Gastroesophageal sphincter (tissue), 4 donors: Measurements from ENCODE around the gene SPG7.

GRCh38 chr16:89482764-89483250 is 7.6 kb downstream of the ANKRD11 start:
- PRO-cap: no peak
- RAMPAGE, long total RNA, 4 experiments: no peak in any of the 4 experiments

DNA sequence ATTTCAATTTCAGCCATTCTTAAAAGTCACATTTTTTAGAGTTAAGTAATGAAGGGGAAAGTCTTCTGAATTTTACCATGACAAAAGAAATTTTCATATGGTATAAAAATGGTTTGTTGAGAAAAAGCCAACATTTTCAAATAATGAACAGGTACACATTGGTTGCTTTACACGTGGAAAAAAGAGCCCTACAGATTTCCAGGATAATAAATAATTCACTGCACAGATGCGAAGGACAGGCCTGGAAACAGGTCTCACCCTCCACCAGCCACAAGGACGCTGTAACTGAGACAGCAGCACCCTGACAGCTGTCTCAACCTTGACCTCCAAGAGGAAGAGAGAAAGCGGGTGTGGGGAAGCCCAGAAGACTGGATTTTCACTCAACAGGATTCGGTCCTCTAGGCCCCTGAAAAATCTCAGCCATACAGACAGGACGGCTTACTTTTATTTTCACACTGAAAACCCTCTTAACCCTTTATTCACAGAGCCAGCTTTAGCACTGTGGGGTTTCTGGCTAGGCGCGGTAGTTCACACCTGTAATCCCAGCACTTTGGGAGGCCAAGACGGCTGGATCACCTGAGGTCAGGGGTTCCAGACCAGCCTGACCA is 5.6 kb downstream of the ANKRD11 start:
- PRO-cap: no peak
- RAMPAGE, long total RNA, 4 experiments: no peak in any of the 4 experiments

DNA sequence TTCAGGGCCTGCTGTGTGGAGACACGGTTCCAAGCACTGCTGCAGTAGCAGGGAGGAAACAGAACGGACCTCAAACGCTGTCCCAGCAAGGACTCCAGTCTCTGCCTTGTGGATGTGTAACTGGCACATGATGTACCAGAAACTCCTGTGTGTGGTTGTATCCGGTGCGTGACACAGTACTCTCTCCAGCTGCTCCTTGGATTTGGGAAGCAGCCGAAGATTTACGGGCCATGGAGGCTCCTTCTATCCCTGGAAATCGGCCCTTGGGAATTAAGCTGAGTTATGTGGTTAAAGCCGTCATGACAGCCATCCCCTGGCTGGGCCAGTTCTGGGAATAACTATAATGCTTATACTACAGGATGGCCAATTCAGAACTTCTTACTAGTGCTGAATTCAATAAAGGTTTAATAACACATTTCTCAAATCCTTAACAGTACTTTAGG is 8.5 kb upstream of the ANKRD11 start:
- PRO-cap: no peak
- RAMPAGE, long total RNA, 4 experiments: no peak in any of the 4 experiments

GRCh38 chr16:89505174-89505799 is 2.9 kb upstream of the SPG7 start:
- PRO-cap: bidirectional peak, plus-strand start at chr16:89505683, minus-strand start at chr16:89505406
- RAMPAGE, long total RNA, 4 experiments: no peak in any of the 4 experiments

DNA sequence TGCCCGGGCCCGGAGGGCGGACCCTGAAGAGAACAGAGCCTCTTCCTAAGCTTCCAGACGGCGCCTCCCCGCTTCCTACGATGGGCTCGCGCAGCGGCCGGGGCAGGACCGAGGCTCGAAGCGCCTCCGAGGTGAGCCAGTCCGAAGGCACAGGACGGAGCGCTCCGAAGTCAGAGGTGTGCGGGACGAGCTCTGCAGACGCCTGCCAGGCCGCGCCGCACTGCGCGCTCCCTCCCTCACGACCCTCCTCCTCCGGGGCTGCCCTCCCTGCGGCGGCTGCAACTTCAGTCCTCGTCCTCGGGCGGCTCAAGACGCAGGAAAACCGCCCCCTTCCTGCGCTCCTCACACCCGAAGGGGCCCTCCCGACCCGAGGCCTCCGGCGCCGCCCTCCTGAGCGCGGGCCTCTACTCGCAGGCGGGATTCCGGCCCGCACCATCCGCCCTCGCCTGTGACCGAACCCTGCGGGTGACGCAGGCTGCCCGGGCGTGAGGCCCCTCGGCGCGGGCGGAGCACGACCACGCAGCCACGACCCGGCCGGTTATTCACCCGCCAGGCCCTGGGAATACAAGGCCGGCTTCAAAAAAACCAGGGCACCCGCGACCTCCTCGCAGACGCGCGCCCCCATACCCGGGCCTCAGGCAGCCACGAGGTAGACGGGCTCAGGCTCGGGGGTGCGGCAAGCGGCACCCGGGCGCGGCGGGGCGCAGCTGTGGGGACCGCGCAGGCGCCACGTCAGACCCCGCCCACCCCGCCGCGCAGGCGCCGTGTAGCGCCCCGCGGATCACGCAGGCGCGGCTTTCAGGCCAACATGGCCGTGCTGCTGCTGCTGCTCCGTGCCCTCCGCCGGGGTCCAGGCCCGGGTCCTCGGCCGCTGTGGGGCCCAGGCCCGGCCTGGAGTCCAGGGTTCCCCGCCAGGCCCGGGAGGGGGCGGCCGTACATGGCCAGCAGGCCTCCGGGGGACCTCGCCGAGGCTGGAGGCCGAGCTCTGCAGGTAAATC is at the start of gene SPG7:
SPG7 (plus strand) TSS at position 794 of the 998 bp plus-strand sequence.
- PRO-cap: unidirectional peak, plus-strand start at position 71 of the sequence; bidirectional peak, plus-strand start at position 287 of the sequence, minus-strand start at position 313 of the sequence; bidirectional peak, plus-strand start at position 795 of the sequence, minus-strand start at position 711 of the sequence
- RAMPAGE, long total RNA, 4 experiments: start-site peak on the plus strand in 1 of 4 experiments, centred at position 799 of the sequence, 87 reads per replicate; start-site peak on the minus strand in 1 of 4 experiments, centred at position 698 of the sequence, 5 reads per replicate

GRCh38 chr16:89623151-89624013 is 9.9 kb downstream of the DPEP1 start:
- PRO-cap: no peak
- RAMPAGE, long total RNA, 4 experiments: no peak in any of the 4 experiments

GRCh38 chr16:89694848-89695260 is 6.7 kb downstream of the SPATA2L start:
- PRO-cap: no peak
- RAMPAGE, long total RNA, 4 experiments: no peak in any of the 4 experiments

GRCh38 chr16:89707076-89707512 is 5.6 kb upstream of the SPATA2L start:
- PRO-cap: no peak
- RAMPAGE, long total RNA, 4 experiments: no peak in any of the 4 experiments

- PRO-cap: unidirectional peak, minus-strand start at chr16:89722139; bidirectional peak, plus-strand start at chr16:89722272, minus-strand start at chr16:89722139
- RAMPAGE, long total RNA, 4 experiments: no peak in any of the 4 experiments
These were observed 661 bp downstream of the ZNF276 start for GRCh38 chr16:89721771-89722625.

DNA sequence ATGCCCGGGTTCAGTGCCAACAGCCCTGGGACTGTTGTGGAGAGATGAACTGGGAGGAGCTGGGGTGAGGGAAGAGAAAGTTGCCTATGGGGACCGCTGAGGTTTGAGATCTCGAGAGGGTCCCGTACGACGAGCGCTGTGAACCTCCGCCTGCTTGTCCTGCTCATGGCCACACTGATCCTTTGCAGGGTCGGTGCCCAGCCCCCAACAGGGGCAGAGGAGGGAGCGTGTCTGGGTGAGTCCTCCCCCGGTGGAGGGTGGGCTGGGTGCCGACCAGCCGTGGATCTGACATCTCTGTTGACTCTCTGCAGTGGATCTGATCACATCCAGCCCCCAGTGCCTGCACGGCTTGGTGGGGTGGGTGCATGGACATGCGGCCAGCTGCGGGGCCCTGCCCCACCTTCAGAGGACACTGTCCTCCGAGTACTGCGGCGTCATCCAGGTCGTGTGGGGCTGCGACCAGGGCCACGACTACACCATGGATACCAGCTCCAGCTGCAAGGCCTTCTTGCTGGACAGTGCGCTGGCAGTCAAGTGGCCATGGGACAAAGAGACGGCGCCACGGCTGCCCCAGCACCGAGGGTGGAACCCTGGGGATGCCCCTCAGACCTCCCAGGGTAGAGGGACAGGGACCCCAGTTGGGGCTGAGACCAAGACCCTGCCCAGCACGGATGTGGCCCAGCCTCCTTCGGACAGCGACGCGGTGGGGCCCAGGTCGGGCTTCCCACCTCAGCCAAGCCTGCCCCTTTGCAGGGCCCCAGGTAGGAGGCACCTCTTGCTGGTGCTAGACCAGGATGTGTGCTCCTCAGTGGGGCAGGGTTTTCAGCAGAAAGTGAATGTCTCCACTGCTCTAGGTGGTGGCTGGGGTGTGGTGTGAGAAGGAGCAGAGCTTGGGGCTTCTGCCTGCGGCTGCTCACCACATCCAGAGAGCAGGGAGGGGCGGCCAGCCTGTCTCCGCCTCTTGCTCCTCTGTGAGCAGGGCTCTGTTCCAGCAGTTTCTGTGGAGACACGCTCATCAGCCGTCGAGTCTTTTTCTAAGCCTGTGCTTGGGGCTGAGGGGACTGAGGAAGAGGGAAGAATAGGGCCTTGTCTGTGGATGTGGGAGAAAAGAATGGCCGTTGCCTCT is 2.0 kb downstream of the ZNF276 start:
- PRO-cap: no peak
- RAMPAGE, long total RNA, 4 experiments: no peak in any of the 4 experiments

GRCh38 chr16:89724077-89724822 is 2.9 kb downstream of the ZNF276 start:
- PRO-cap: no peak
- RAMPAGE, long total RNA, 4 experiments: no peak in any of the 4 experiments

GRCh38 chr16:89863769-89864814 is 9.3 kb upstream of the TCF25 start:
- PRO-cap: unidirectional peak, plus-strand start at chr16:89864165; unidirectional peak, plus-strand start at chr16:89864230
- RAMPAGE, long total RNA, 4 experiments: no peak in any of the 4 experiments

- PRO-cap: no peak
- RAMPAGE, long total RNA, 4 experiments: no peak in any of the 4 experiments
These were observed 964 bp downstream of the TCF25 start for GRCh38 chr16:89874134-89874977.

- PRO-cap: no peak
- RAMPAGE, long total RNA, 4 experiments: no peak in any of the 4 experiments
These were observed 5.6 kb upstream of the MC1R start for GRCh38 chr16:89913190-89913401.

- PRO-cap: bidirectional peak, plus-strand start at chr16:89921928, minus-strand start at chr16:89921841
- RAMPAGE, long total RNA, 4 experiments: no peak in any of the 4 experiments
These were observed 1.4 kb upstream of the TUBB3 start for GRCh38 chr16:89921654-89922239.

DNA sequence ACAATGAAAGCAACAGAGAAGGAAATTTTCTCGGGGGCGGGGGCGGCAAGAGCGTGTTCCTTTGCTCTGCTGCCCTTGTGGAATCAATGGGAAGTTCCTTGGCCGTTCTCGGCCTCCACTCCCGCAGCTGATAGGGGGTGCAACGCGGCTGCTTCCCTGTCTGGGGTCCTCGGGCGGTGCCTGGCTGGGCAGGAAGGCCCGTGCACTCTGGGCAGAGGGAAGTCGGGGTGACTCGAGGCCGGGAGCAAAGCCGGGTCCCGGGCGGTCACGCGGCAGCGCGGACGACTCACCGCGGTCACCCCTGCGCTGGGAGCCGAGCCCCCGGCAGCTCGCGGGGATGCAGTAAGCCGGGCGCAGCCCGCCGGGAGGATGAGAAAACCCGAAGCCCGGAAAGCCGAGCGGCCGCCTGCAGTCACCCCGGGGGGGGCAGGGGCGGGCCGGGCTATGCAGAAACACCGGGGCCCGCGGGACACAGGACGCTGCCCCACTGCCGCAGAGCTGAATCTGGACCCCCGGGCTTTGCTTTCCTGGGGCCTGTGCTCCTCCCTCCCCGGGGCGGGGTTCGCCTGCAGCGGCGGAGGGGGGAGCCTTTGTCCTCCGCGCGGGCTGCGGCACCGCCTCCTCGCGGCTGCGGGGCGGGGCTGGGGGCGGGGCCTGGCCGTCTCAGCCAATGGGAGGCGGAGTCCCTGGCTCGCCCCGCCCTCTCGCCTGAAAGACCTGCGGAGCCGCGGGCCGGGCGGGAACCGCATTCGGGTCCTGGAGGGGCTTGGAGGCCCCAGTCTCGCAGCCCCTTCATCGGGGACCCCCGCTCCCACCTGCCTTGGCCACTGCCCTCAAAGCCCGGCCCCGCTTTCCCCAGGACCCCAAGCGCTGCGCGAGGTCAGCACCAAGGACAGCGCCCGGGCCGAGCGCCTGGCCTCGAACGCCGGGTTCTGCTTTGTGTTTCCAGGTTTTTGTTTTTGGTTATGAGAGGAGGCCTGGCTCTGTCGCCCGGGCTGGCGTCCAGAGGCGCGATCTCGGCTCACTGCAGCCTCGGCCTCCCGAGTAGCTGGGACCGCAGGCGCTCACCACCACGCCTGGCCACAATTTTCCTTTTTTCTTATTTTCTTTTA is 2.8 kb downstream of the TUBB3 start:
- PRO-cap: no peak
- RAMPAGE, long total RNA, 4 experiments: no peak in any of the 4 experiments

GRCh38 chr16:89935612-89935899 is 12.4 kb downstream of the TUBB3 start:
- PRO-cap: no peak
- RAMPAGE, long total RNA, 4 experiments: no peak in any of the 4 experiments